ENCODE data around the genes CELA3B, C1QA and ZNF436.

GRCh38 chr1:21905877-21907274, 30.7 kb downstream of the HSPG2 start:
- PRO-cap = no peak
- RRBS, 2 experiments = no CpG with 5 or more reads among the region's 29 CpGs

GRCh38 chr1:21936771-21937002, 423 bp downstream of the HSPG2 start:
- PRO-cap = no peak
- RRBS, 2 experiments = no CpG with 5 or more reads among the region's 14 CpGs

DNA sequence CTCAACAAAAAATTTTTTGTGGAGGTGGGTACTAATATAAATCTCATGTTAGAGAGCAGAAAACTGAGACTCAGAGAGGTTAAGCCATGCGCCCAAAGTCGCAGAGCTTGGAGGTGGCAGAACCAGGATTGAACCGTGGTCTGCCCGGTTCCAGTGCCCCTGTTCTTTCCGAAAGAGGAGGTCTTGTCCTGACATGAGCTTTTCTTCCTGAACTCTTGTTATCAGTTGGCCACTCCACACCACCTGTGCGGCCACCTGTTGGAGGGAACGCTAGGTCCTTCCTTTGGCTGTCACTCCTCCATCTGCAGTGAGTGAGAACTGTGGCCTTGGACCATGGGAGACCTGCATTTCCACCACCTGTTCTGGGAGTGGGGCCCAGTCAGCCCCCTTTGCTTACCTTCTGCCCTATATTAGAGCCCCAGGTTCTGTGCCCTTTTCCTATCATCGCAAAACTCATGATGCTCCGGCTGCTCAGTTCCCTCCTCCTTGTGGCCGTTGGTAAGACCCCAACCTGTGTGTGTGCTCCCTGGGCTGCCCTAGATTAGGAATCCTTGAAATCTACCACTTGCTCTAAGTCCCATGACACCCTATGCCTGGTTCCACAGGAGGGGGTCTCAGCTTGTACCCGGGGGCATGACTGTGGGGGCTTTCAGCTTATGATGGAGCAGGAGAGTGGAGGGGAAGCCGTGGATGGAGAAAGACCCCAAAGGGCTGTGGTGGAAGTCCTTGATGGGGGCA, at the start of gene CELA3B:
CELA3B (plus strand) TSS at position 438 of the 738 bp plus-strand sequence.
- PRO-cap = no peak
- RRBS, 2 experiments = no CpG with 5 or more reads among the region's 12 CpGs

DNA sequence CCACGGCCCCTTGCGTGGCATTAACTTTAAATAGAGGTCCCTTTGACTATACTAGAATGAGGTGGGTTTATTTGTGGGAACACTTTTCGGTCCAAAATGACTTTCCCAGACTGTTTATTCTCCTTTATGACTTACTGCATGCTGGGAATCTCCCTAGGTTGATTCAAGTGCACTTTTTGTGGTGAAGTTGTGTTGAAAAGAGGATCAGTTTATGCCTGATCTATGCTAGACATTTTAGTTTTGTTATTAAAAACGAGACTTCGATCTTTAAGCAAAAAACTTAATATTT, 1.3 kb downstream of the CDC42 start:
- PRO-cap = no peak
- RRBS, 2 experiments = no CpG with 5 or more reads among the region's 5 CpGs

DNA sequence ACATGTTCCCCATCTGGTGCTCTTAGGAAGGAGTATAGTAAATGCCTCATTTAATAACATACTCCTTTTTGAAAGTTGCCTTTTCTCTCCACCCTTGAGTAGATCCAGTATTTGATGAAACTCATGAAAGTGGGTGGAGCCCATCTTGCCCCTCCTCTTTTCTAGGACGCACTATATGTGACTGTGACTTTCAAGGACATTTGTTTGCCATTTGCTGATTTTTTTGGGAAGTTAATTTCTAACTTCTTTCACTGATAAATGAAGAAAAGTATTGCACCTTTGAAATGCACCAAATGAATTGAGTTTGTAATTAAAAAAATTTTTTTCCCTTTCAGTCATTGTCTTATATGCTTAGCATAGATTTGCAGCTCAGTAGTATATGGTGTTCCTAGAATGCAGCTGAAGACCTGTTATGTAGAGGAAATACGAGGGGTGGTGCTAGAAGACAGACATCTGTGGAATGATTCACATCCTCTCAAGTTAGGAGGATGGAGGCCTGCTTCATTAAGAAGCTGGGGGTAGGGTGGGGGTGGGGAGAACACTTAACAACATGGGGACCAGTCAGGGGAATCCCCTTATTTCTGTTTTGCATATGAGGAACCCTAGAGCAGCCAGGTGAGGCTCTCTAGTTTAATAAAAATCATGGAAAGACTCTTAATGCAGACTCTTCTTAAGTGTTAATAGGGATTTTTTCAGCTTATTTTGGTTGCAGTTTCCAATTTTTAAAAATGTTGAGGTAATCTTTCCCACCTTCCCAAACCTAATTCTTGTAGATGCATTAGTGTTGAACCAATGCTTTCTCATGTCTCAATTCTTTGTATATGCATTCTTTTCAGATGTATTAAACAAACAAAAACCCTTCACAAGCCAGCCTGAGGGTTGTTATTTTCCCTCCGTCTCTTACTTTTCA, 39.8 kb downstream of the CDC42 start:
- PRO-cap = no peak
- RRBS, 2 experiments = no CpG with 5 or more reads among the region's 3 CpGs

GRCh38 chr1:22133592-22134220, 9.2 kb downstream of the WNT4 start:
- PRO-cap = no peak
- RRBS, 2 experiments = 0 to 11% methylated on average over 2 of the region's 21 CpGs

GRCh38 chr1:22333210-22333409, 118.5 kb upstream of the ZBTB40 start:
- PRO-cap = no peak
- RRBS, 2 experiments = no CpG with 5 or more reads among the region's 1 CpG

DNA sequence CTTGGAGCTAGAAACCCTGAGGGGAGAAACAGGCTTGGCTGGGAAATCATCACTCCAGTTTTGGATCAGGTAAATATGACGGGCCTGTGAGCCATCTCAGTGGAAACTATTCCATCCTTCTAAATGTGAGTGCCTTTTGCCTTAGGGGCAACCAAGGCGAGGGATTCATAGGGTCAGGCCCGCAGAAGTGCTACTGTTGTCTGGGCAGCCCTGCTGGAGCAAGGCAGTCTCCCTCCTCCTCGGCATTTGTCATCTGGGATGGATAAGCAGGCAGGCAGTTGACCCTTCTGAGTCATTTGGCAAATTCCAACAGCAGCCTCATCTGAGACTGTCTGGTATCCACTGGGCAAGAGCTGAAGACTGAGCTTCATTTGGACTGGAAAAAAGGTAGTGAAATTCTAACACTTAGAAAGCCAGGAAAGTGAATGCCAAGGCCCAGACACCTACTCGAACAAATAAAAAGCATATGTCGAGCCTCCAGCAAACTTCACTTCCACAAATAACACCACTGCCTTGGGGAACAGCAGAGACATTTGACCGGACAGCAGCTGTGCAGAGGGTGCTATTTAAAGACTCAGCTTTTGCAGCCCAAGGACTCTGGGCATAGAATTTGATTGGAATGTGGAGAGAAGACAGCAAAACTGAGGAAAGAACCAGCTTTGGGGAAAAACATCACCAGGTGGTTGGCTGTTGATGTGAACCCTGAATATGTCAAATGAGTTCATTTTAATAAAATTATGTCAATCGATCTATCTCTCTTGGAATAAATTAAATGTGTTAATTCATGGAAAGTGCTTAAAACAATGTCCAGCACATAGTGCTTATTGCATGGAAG, 3.9 kb upstream of the ZBTB40 start:
- PRO-cap = no peak
- RRBS, 2 experiments = no CpG with 5 or more reads among the region's 8 CpGs

- PRO-cap = no peak
- RRBS, 2 experiments = no CpG with 5 or more reads among the region's 9 CpGs
Measured at GRCh38 chr1:22494736-22495276, 43.2 kb downstream of the ZBTB40 start.

- PRO-cap = no peak
- RRBS, 2 experiments = no CpG with 5 or more reads among the region's 3 CpGs
Measured at GRCh38 chr1:22634646-22635142, 1.7 kb upstream of the C1QA start.

GRCh38 chr1:22636102-22636976, at the start of gene C1QA:
Gene C1QA, plus strand, starts transcription at chr1:22636628.
- PRO-cap = no peak
- RRBS, 2 experiments = no CpG with 5 or more reads among the region's 7 CpGs

DNA sequence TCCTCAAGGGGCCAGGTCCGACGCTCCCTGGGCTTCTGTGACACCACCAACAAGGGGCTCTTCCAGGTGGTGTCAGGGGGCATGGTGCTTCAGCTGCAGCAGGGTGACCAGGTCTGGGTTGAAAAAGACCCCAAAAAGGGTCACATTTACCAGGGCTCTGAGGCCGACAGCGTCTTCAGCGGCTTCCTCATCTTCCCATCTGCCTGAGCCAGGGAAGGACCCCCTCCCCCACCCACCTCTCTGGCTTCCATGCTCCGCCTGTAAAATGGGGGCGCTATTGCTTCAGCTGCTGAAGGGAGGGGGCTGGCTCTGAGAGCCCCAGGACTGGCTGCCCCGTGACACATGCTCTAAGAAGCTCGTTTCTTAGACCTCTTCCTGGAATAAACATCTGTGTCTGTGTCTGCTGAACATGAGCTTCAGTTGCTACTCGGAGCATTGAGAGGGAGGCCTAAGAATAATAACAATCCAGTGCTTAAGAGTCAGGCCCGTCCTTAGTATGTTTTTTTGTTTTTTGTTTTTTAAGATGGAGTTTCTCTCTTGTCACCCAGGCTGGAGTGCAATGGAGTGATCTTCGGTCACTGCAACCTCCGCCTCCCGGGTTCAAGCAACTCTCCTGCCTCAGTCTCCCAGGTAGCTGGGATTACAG, 2.9 kb downstream of the C1QA start:
- PRO-cap = no peak
- RRBS, 2 experiments = no CpG with 5 or more reads among the region's 14 CpGs

- PRO-cap = no peak
- RRBS, 2 experiments = no CpG with 5 or more reads among the region's 6 CpGs
Measured at GRCh38 chr1:23099640-23100657, 80.7 kb downstream of the KDM1A start.

- PRO-cap = no peak
- RRBS, 2 experiments = no CpG with 5 or more reads among the region's 11 CpGs
Measured at GRCh38 chr1:23366484-23367224, 3.0 kb downstream of the ZNF436 start.

GRCh38 chr1:23369317-23370288, at the start of gene ZNF436:
Gene ZNF436, minus strand, starts transcription at chr1:23369836.
- PRO-cap = bidirectional peak, plus-strand start at chr1:23369684, minus-strand start at chr1:23369384; unidirectional peak, minus-strand start at chr1:23369958
- RRBS, 2 experiments = no CpG with 5 or more reads among the region's 35 CpGs

DNA sequence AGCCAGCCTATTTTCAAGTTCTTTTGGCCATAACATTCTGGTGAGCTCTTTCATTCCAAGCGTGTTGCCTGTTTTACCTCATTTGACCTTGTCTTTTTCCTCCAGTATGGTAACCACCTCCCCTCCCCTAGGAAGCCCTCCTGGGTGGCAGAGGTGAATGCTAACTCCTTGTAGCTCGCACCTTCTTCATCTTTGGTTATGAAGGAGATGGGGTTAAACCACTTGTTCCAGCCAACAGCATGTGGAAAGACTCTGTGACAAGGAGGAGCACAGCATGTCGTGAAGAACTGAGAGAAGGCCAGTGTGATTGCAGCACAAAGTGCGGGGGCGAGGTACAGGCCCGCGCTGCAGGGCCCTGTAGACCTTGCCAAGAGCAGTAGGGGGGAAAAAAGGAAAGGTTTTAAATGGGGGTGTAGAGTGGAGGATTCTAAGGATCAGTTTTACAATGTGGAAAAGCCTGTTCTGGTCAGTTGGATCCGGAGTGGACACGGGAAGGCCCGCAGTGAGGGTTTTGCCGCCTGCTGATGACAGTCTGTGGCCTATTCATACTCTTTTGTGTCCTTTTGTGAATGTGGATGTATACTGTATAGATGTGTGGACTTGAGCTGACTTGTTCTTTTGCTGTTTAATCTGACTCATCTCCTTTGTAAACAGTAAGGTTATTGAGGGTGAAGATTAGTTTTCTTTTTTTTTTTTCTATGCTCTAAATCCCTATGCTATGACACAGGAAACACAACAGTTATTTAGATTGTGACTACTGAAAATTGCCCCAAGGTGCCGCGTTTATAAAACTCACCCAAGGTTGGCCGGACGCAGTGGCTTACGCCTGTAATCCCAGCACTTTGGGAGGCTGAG, 7.5 kb upstream of the ZNF436 start:
- PRO-cap = no peak
- RRBS, 2 experiments = no CpG with 5 or more reads among the region's 16 CpGs

DNA sequence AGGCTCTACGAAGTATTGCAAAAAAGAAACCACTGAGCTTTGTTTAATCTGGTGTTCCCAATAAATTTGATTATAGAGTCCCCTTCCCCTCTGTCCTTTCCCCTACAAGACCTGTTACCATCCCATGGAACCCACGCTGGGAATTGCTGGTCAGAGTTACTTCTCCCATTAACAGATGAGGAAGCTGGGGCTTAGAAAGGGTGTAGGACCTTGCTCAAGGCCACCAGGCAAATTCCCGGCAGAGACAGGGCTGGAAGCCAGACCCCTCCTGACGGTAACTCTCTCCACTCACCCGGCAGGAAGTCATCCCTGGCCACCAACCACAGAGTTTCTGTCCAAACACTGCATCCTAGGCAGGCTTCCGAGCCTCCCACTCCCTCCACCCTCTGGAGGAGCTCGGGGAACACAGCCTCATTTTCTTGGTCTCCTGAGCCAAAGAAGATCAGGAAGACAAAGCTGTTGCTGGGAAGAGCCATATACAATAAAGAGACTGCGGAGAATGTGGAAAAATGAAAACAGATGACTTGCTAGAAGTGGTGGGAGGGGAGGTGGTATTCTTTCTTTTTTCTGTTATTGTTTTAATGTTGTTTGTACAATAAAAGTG, 25.0 kb upstream of the ZNF436 start:
- PRO-cap = no peak
- RRBS, 2 experiments = 2 to 6% methylated on average over 3 of the region's 8 CpGs

GRCh38 chr1:23434102-23434717, 9.7 kb upstream of the TCEA3 start:
- PRO-cap = no peak
- RRBS, 2 experiments = no CpG with 5 or more reads among the region's 10 CpGs

DNA sequence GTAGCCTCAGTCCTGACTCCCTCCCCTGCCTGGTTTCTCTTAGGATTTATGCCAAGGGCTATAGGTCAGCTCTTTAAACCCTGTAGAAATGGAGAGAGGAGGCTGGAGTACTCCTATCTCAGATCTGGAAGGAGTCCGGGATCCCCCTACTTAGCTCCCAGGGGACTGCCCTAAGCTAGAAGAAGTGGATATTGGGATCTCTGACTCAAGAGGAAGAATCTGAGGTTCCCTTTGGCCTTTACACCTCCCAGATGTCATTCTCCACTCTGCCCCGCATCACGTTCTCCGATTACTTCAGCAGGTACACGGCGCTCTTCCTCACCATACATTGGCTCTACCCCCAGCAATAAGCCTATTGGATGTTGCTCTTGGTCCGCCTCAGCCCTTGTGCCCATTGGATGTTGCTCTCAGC, 9.7 kb downstream of the E2F2 start:
- PRO-cap = no peak
- RRBS, 2 experiments = no CpG with 5 or more reads among the region's 7 CpGs

DNA sequence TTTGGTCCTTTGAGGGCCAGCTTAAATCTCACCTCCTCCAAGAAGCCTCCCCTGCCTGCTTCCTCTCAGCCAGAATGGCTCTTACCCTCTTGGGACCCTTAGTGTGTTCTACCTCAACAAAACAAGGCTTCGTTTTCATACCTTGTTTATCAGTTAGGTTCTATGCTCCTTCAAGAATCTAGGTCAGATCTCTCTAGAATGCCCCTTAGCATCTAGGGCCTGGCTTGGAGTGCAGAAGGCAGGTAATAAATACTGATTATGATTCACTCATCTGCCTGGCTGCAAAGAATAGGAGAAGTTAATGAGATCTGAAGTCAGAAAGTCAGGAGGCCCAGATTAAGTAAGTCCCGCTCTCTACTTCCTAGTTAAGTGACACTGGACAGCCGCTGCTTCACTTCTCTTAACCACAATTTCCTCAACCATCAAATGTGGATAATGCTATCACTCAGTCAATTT, 2.0 kb upstream of the E2F2 start:
- PRO-cap = no peak
- RRBS, 2 experiments = no CpG with 5 or more reads among the region's 3 CpGs